ENCODE measurements around the gene CFH.

GRCh38 chr1:193472856-193473422, 286.5 kb upstream of the B3GALT2 start:
- RRBS, result no CpG with 5 or more reads among the region's 2 CpGs

- RRBS, result no CpG with 5 or more reads among the region's 1 CpG
Observed at GRCh38 chr1:193549059-193549534, 362.7 kb upstream of the B3GALT2 start.

- RRBS, result no CpG with 5 or more reads among the region's 2 CpGs
Observed at GRCh38 chr1:196438344-196438838, 169.8 kb downstream of the KCNT2 start.

DNA sequence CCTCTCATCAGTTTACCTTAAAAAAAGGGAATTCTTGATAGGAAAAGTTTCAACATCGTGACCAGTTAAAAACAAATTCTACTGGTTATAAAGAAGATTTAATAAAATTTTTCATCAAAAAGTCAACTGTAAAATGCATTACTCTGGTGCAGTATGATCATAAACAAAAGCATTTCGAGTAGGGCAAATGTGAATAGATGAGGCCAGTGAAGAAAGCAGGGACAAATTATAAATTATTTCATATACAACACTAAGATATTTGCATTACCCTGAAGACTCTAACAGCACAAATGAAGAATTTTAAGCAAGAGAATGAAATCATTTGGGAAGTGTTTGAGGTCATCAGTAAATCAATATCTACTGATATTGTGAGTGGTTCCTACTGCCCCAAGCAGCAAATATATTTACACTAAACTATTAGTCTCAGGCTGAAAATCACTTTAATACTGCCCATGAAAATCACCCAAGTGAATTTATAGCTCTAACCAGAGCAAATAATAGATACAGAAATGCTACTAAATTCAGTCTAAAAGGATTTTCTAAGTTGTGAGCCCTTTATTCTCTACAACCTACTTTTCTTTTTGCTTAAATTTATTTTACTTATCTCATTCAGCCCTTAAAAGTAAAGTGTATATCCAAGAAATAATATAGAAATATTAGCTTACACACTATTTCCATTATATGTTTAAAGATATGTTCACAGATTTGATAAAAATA, 163.6 kb downstream of the KCNT2 start:
- RRBS, result no CpG with 5 or more reads among the region's 2 CpGs

DNA sequence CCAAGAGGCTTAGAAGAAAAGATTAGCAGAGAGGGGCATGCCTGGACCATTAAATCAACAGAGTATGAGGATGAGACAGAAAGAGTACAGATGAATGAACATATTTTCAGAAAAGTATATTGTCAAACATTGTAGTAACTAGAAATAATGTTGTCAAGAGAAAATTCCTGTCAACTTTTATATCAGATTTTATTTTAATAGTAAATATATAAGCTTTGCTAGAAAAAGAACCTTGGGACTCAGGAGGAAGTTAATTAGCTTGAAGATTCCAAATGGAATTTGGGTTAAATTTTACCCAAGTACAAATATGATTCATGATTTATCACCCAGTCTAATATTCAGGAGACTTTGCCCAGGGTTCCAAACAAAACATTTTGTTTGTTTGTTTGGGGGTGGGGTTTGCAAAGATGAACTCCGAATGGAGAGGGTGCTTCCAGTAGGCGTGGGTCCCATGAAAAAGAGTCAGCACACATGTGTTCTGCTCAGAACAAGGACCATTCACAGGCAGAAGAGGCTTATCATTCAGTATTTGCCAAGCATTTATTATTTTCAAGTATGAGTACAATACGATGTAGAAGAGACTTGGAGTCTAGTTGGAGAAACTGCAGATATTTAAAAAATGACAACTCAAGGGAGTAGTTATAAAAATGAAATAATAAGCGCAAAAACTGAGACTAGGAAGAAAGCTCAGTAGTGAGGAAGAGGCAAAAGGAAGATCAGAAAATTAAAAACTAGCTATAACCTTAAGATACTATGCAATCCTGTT, 23.5 kb downstream of the KCNT2 start:
- RRBS, result no CpG with 5 or more reads among the region's 4 CpGs

- RRBS, result no CpG with 5 or more reads among the region's 5 CpGs
Observed at GRCh38 chr1:196651683-196652275, at the start of gene CFH. Gene CFH (plus strand): TSS chr1:196652043.

DNA sequence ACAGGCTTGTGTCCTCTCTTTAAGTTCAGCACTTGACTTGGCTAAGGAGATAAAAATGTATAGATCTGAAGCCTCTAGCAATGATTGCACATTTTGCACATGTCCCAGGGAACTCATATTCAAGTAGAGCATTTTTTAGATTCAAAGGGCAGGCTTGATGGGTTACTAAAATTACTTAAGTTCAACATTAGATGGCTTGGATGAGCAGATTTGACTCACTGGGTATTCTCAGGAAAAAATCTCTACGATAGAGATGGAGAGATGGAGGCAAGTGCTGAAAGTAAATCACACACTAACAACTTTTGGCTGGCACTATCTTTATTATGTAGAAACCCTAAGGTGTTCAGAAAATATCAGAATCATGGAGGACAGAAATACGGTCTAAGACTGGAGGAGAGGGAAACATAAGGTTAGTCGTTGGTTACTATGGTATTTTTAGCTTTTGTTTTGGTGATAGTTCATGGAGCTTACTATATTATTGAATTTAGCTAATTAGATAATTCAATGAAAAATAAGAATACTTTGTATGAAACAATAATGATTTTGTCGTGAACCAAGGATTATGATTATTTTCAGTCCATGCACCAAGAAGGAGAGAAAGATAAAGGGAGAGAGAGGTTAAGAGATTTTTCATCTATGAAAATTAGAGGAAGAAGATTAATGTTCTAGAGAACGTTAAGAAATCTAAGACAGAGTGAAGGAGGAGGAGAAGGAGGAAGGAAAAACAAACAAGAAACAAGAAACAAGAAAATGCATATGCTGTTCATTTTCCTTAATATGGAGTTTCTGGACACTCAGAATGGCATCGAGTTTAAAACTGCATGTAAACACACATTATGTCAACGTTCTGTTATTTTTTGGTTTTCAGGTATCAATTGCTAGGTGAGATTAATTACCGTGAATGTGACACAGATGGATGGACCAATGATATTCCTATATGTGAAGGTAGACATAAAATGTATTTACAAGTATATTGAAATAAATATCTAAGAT, 23.6 kb downstream of the CFH start:
- RRBS, result no CpG with 5 or more reads among the region's 8 CpGs

DNA sequence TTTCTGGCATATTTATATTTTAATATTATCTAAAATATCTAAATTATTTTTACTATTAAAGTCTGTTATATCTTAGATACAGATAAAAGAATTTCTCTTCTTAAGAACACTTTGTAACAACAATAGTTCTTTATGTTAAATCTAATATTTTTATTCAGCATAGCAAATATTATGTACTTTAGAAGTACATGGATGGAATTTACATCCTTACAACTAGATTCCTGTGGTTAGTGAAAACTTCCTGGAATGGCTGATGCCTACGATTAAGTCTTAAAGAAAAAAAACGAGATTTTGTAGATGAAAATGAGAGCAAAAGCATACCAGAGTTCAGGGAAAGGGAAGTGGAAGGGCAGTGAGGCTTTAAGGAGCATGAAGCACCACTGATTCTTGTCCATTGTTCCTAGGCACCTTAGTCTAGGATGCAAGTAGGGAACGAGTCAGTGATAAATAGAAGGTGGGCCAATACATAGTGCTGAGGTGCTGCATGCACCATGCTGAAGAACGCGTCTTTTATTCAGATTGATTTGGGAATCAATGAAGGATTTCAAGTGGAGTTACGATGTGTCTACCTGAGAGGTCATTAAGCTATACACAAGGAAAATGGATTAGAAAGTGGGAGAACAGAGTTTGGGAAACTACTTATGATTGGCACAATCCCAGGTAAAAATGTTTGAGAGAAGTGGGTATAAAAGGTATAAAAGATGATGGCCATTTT, 26.7 kb downstream of the CFH start:
- RRBS, result no CpG with 5 or more reads among the region's 6 CpGs

DNA sequence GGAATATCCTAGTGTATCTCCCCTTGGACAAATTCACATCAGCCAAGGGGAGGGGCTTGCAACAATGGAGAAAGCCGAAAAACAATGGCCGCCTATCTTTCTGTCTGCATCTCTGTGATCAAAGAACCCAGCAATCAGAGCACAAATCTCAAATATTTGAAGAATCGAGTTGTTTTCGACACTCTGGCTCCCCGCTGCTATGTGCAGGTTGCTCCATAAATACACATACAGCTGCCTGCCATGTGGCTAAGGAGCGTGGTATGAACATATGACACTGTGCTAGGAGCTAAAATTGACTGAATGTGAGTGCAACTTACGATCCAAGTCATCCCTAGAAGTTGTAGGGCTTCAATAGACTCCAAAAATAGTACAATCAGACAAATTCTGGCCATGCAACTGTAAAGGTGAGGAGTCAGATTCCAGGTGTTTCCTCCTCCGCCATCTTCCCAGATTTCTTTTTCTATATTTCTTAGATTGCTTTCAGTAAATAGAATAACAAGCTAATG, 8.6 kb downstream of the CFHR4 start:
- RRBS, result no CpG with 5 or more reads among the region's 8 CpGs

- RRBS, result 95% methylated on average over 7 of the region's 30 CpGs
Observed at GRCh38 chr1:196933329-196934043, 10.1 kb upstream of the CFHR2 start.

DNA sequence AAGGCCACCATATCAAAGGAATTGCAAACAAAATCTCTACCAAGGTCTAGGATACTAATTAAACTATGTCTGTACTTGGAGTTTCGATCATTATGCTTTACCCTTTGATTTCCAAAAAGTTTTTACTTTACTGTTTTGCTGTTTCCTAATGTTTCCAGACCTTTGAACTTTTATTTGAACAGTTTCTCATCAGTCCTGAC, 955 bp downstream of the CFHR2 start:
- RRBS, result no CpG with 5 or more reads among the region's 1 CpG

DNA sequence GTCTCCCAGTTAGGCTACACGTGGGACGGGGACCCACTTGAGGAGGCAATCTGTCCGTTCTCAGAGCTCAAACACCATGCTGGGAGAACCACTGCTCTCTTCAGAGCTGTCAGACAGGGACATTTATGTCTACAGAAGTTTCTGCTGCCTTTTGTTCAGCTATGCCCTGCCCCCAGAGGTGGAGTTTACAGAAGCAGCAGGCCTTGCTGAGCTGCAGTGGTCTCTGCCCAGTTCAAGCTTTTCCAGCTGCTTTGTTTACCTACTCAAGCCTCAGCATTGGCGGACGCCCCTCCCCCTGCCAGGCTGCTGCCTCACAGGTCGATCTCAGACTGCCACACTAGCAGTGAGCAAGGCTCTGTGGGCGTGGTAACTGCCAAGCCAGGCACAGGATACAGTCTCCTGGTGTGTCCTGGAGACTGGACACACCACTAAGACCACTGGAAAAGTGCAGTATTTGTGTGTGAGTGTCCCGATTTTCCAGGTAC, 14.5 kb downstream of the CFHR5 start:
- RRBS, result no CpG with 5 or more reads among the region's 8 CpGs

DNA sequence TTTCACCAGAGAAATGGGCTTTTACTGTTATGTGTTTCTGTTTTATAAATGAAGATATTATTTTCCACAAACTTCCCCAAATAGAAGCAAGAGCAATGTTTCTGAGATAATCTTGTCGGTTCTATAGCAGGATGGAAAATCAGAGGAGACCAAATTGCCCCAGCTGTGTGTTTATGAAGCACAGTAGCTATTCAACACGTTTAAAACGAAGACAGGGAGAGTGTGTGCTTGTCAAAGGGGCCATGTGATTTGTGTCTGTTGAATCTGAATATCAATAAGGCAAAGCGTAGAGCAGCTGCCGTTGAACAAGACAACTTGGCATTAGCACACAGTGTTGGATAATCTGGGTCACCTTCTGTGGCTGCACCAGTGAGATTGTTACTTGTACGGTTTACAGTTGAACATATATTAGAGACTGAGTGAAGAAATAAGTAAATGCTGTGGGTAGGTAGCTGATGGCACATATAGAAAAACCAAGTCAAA, 972 bp downstream of the CRB1 start:
- RRBS, result no CpG with 5 or more reads among the region's 6 CpGs

DNA sequence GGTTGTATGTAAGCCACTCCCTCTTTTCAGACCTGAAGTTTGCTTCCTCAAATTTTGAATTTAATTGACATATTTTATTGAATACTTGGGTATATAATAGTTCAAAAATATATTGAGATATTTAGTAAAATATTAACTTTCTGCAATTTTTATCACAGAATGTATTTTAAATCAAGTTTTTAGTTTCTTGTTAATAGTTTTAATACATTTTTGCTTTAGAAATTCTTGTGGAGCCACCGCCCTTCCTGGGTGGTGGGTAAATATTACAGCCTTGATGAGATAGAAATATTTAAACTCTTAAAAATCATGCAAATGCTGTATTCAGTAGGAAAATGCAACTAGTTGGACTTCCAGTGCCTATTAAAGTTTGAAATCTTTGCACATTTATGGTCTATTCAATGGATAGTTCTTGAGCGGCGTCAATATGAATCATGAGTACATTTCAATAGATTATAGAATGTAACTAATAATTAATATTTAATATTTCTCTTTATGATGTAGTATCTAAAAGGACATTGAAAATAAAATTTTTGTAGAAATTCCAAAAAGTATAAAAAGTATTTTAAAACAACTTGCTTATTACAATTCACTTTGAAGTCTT, 1.0 kb downstream of the PTPRC start:
- RRBS, result no CpG with 5 or more reads among the region's 3 CpGs

- RRBS, result no CpG with 5 or more reads among the region's 1 CpG
Observed at GRCh38 chr1:198643164-198643583, 4.3 kb downstream of the PTPRC start.

DNA sequence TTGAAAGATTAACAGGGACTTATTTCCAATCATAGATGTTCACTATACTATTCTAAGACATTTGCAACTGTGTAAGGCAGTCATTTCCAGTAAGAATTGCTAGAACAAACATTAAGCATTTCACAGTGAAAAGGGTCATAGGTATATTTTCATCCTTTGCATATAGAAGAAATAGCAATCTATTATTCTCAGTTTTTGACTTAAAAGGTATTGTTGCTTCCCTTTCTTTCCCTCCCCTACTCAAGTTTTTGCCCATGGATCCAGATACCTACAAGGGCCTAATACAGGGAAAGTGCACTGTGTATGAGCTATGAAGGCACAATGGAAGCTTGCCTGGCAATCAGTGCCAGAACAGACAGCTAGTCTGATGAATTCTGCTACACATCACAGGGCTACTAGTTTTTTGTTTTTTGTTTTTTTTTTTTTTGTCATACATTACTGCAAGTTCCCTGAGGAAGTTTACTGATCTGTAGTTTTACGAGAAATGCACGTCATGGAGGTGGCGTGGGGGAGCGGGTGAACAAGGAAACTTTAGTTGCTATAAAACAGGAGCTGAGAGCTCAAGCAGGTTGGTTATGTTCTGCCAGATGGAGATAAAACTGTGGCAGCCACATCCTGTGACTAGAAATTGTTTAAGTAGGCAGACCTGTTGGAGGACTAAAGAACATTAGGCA, 17.5 kb downstream of the PTPRC start:
- RRBS, result no CpG with 5 or more reads among the region's 4 CpGs

GRCh38 chr1:198668521-198668910, 29.7 kb downstream of the PTPRC start:
- RRBS, result no CpG with 5 or more reads among the region's 1 CpG

DNA sequence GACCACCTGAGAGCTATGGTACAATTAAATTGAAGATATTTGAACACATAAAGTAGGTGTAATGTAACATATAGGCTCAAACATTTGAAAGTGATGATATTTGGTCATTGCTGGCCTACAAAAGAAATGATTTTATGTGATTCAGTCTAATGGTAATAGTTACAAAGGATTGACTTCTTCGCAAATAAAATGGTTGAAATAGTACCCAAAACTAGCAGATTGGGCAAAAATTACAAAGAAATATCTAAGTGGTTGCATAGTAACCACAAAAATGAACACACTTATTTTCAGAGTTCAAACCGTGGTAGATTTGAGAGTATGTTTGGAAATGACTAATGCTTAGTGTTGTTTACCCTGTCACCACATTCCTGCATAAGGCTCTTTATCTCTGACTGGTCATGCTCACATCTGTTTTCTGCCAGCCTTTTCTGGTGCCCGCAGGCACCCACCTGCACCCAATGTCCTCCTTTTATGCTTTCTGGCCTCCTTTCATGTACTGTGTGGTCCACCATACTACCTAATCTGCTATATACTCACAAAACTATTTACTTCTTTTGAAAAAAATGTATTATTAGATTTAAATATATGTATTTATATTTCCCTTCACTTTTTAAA, 30.2 kb downstream of the PTPRC start:
- RRBS, result no CpG with 5 or more reads among the region's 3 CpGs

GRCh38 chr1:199691405-199692207, 335.9 kb upstream of the NR5A2 start:
- RRBS, result no CpG with 5 or more reads among the region's 4 CpGs

All from HTR-8/SVneo (cell line).